HT-29 (cell line): ENCODE measurements around the genes CAMLG and TXNDC15.

GRCh38 chr5:134634303-134634622 lies 1.6 kb upstream of the SAR1B start:
- RAMPAGE, long total RNA, result no peak

GRCh38 chr5:134647535-134648306 lies 864 bp upstream of the SEC24A start:
- RAMPAGE, long total RNA, result no peak

DNA sequence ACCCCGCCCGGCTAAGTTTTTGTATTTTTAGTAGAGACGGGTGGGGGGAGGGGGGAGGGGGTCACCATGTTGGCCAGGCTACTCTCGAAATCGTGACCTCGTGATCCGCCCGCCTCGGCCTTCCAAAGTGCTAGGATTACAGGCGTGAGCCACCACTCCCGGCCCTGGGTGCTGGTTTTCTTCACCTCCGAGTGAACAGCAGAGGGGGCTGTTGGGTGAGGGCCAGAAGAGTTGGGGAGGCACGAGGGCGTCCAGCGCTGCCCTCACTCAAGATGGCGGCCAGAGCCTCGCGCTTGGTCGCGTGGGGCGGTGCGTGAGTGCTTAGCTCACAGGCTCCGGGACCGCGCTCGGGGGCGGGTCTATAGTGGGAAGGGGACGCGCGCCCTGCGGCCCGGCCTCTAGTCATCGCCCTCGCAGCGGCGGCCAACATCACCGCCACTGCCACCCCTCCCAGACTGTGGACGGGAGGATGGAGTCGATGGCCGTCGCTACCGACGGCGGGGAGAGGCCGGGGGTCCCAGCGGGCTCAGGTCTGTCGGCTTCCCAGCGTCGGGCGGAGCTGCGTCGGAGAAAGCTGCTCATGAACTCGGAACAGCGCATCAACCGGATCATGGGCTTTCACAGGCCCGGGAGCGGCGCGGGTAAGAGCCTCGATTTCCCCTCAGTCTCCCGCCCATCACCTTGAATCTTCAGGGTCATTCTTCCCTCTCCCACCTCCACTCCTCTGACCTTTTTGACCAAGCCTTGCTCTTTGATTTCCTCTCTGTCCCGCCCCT lies at the start of gene CAMLG:
Gene CAMLG, plus strand, starts transcription at position 397 of the 776 bp plus-strand sequence.
- RAMPAGE, long total RNA, result start-site peak on the plus strand centred at position 378 of the sequence, 33 bp wide, 65 and 59 reads in 2 replicates

GRCh38 chr5:134738928-134739854 lies 843 bp downstream of the CAMLG start:
- RAMPAGE, long total RNA, result no peak

DNA sequence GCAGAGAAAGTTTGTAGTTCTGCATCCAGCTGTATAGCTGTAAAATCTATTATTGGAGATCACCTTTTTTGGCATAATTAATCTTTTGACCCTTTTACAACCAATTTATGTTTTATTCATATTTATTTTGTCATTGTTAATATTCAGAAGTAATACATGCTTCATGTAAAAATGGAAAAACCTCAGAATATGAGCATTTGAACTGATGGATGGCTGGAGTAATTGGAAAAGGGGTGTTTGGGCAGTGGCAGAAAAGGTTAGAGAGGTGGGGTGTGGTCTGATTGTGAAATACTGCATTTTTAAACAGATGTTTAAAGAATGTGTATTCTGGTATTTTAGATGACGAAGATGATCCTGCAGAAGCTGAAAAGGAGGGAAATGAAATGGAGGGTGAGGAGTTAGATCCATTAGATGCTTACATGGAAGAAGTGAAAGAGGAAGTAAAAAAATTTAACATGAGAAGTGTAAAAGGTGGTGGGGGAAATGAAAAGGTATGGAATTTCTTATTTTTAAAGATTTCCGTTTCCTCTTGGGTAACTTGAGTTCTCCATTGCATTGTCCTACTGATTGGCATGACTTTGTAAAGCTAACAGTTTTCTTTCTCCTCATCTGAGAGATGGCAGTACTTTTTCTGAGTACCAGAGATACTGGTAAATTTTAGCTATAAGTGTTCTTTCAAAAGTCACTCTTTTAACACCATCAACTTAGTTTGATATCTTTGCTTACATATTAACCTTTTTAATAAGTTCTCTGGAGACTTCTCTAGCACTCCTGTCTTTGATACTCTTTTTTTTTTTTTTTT lies 18.9 kb downstream of the DDX46 start:
- RAMPAGE, long total RNA, result no peak

GRCh38 chr5:134874106-134874892 lies at the start of gene TXNDC15:
Gene TXNDC15 (plus strand): TSS chr5:134874371.
- RAMPAGE, long total RNA, result no peak

DNA sequence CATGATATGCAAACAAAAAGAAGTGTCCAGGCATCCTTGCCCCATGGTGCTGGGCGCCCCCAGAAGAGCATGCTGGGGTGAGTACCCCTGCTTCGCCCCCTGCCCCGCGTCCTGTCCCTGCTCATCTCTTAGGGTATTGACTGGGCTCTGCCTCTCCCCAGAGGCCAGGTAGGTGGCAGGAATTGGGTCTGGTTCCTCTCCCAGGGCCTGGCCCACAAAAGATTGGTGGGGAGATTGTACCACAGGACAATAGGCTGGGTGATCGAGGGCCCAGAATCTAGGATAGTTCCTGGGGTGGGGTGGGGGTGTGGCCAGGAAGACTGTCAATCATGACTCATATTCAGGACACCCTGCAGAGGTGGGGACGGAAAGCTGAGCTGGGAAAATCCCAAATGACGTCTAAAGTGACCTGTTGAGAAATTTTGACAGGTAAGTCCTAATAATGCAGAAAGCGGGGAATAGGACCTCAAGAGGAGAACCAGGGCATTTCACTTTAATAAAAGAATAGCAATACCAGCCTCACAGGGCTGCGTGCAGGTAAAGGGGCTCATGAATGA lies 8.9 kb downstream of the PITX1 start:
- RAMPAGE, long total RNA, result no peak

GRCh38 chr5:135025914-135027328 lies 7.6 kb downstream of the PITX1 start:
- RAMPAGE, long total RNA, result no peak

- RAMPAGE, long total RNA, result no peak
These were observed 78.4 kb upstream of the PITX1 start for GRCh38 chr5:135112410-135112909.

DNA sequence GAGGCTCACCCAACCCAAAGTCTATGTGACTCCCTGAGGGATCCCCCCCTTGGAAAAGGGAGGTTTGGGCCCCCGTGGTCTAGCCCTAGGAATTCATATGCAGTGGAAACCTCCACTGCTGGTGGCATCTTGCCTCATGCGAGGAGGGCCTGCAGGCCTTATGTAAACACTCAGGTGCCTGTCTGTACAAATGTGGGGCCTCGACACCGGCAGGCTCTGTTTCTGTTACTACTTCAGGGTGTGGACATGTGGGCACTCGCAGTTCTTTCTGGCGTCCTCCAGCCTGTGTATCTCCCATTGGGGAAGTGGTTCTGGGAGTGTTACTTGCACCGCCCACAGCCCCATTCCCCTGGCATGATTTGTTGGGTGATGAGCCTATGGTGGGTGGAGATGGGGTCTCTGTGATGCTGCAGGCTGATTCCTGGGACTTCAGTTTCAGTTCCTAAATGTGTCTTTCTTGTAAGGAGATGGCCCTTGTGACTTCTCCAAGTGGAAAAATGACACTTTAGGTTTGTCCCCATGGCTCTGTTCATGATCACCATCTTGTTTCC lies 82.1 kb upstream of the PITX1 start:
- RAMPAGE, long total RNA, result no peak

- RAMPAGE, long total RNA, result no peak
These were observed 100.1 kb upstream of the PITX1 start for GRCh38 chr5:135133920-135134690.

DNA sequence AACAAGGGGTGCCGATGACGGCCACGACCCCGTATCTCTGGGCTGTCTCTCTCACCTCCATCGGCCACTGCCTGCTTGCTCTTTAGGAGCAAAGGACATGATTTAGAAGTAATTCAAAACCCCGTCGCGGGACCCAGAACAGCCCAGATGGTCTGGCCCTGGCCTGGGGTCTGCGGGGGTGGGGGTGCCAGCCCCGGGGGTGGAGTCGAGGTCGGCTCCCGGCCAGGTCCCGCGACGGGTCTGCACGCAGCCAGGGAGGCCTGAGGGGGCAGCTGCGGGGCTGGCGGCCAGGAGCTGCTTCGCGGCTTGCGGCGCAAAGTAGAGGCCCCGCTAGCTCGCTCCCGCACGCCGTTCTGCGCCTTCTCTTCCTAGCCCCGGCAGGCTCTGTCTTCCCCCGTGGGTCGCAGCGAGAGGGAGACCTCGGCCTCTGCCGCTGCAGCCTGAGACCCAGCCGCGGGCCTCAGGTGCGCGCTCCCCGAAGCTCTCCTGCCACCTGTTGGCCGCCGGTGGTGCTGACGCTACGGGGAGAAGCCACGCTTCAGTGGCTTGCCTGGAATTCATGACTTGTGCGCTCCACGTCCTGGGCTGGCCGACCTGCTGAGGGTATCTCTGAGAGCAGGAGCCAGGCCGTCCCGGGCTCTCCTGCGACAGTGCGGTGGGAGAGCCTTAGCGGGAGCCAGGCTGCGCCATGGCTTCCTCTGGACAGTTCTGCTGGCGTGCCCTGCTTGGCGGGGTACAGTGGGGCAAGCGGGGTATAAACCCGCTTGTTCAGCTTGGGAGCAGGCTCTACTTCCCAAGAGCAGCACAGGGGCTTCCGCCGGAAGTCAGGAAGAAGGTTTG lies 157.2 kb upstream of the PITX1 start:
- RAMPAGE, long total RNA, result no peak

DNA sequence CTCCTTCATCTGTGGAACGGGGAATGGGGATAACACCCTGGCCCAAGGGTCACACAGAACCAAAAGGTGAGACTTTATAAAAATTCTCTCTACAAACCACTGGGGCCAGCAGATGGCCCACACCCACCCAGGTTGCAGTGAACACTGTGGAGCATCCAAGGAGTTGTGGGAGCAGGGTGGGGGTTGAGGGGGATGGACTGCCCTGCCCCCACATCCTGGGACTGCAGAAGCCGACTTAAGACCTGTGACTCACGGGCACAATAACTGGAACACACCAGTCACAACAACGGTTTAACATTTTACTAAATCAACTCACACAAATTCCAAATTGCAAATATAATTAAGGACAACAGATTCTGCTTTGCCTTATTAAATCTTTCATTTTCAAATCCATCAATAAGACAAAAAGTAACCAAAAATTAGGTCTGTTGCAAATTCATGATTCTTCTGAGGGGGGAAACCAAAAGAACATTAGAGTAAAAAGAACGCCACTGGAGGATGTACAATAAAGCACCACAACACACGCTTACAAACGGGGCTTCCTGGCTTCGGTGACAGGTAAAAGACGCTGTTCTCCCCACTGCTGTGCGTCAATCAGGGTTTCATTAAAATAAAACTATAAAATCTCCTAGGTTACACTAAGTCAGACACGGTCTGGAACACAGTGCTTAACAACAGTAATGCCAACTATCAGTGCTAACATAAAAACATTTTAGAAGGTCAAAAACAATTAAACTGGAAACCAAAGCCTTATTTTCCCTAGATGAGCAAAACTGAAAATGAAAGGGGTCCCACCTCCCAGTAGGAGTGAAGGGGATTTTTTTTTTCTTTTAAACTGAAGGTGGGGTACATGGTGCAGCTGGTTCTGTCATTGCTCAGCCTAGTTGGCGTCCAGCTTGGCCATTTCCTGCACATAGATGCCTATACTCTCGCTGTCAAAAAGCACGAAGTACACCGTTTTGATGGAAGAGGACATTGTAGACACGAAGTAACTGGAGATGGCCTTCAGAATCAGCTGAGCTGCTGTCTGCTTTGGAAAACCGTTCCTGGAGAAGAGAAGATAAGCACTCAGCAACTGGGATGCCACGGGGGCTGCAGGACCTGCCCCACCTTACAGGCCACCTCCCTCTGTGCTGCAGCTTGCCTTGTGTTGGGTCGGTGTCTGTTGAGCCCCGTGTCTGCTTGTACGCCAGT lies 64.5 kb downstream of the MACROH2A1 start:
- RAMPAGE, long total RNA, result no peak

- RAMPAGE, long total RNA, result no peak
These were observed 24.9 kb downstream of the MACROH2A1 start for GRCh38 chr5:135374126-135374600.

DNA sequence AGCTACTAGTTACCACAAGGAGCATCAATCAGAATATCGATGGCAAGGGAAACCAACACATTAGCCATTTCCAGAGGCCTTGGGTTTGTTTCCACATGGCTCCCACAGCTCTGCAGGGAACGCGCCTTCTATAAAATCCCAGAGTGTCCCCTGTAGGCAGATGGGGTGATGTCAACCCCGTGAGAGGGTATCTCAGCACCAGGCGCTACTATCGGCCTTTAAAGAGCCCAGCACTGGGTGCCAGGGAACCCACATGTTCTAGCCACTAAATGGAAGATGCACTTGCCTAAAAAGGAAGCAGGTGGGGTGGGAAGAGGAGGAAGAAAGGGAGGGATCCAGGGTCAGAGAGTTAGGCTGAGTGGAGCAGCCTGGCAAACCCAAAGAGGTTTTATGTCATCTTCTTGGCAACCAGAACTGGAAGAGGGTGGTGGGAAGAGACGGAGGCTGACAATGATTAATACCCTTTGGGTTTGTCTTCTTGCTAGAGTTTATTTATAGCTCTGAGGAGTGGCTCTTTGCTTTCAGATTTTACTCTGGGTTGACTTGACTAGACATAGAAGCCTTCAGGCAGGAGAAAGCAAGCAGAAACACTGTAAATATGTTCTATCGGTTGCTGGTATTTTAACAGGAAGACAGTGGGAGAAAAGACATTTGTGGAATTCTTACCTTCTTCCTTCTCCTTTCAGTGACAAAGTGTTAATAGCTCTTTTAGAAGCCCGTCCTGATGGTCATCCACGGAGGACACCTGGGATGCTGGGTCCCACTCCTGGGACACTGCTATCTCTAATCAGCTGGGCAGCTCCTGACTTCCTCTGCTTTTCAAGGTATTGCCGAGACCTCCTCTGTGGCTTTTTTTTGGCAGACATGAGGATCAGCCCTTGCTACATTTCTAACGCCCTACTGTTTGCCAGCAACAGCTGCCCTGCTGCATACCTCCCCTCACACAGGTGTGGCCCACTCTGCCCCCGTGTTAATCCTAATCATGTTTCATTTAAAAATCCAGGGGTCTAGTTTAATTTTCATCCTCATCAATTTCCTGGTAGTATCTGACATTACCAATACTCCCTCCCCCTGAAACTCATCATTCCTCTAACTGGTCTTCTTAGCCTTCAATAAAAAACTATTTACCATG lies 19.6 kb downstream of the MACROH2A1 start:
- RAMPAGE, long total RNA, result no peak

- RAMPAGE, long total RNA, result no peak
These were observed 592 bp upstream of the CXCL14 start for GRCh38 chr5:135579321-135579844.

DNA sequence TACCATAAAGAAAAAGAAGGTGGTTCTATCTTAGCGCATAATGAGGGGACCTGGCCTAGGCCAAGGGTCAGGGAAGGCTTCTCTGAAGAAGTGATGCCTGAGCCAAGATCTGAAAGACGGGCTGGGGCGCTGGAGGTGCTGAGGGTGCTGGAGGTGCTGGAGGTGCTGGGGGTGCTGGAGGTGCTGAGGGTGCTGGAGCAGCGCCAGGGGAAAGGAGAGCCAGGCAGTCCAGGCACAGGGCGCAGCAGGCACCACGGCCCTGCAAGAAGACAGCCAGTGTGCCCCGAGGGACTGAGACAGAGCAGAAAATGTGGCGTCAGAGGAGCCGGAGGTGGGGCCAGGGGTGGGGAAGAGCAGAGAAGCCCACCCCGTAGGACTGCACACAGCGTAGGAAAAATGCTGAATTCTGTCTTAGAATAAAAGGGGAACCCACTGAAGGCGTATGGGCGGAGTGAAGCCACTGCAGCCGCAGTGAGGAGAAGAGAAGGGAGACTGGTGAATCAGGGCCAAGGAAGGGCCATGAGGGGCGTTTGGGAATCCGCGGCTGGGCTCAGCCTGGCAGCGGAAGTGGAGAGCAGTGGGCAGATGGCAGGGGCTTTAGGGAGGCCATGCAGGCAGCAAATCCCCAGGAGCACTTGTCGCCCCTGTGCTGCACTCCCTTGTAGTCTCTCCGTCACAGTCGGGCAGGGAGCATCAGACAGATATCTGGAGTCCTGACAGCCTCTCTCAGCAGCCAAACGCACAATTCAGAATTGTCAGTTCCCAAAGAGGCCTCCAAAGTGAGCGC lies 35.8 kb upstream of the LECT2 start:
- RAMPAGE, long total RNA, result no peak

DNA sequence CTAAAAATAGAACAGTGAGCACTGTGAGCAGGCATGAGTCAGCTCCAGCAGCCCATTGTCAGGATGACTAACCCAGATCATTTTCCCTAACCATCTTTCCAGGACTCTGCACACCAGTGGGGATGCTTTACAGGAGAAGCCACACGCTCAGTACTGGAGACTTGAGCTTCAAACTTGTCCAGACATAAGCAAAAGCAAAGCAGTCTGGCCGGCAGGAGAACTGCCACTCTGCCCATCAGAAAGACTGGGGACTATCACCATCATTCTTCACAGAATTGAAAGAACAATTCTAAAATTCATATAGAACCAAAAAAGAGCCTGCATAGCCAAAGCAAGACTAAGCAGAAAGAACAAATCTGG lies 446.3 kb upstream of the TRPC7 start:
- RAMPAGE, long total RNA, result no peak

DNA sequence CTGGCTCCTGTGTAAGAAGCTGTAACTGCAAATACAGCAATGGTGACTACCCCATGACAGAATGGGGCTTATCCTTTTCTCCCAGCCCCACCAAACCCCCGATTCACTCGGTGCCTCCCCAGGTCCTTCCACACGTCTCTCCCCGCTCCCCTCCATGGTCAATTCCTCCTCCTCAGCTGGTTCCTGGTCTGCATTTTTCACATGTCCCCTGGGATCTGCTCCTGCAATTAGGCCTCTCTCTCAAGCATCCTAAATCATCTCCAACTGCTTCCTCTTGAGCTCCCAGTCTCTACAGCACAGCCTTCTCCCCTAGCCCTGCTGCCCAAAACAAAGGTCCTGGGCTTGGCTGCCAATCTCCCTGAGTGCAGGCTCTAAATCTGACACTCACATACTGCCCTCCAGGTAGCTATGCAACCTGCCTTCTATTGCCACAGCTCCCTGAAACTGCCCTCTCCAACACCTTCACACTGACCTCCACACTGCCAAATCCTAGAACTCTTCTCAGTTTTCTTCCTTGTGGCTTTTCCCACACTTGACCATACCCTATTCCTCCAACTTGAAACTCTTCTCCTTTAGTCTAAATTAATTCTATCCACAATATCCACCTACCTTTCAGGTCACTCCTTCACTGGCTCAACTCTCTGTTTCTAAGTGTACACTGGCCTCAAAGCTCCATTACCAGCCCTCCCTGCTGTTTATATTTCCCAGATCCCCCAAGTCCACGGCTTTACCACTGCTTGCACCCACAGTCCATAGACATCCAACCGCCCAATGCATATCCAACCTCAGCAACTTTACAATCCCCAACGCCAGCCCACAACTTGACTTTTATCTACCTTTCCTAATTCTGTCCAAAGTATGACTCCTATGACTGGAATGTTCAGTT lies 107.4 kb downstream of the SPOCK1 start:
- RAMPAGE, long total RNA, result no peak

DNA sequence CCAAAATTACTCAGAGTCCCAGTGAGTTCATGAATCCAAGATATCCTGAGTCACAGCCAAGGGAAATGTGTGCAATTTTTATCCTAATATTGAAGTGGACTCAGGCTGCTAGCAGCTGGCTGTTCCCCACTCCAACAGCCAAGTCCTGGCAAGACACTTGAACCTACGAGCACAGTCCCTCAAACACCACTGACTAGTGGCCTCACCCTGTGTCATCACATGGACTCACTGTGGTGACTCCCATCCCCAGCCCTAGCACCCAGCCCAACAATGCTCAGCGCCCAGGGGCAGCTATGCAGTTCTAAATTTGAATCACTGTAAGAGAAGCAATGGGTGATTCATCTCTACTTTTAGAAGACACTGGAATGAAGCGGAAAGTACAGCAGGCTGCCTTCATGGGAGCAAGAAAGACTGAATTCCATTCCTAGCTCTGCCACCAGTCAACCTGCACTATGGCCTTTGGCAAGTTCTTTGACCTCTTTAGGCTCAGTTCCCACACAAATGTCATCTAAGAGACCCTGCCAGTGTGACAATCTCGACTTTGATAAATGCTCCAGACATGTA lies 113.6 kb downstream of the KLHL3 start:
- RAMPAGE, long total RNA, result no peak